Mesenchymal stem cell of the bone marrow (primary cell): ENCODE data around the gene SZRD1.

- CAGE, long polyA plus RNA: no peak
These were observed 1.9 kb downstream of the EFHD2 start for GRCh38 chr1:15411520-15412148.

DNA sequence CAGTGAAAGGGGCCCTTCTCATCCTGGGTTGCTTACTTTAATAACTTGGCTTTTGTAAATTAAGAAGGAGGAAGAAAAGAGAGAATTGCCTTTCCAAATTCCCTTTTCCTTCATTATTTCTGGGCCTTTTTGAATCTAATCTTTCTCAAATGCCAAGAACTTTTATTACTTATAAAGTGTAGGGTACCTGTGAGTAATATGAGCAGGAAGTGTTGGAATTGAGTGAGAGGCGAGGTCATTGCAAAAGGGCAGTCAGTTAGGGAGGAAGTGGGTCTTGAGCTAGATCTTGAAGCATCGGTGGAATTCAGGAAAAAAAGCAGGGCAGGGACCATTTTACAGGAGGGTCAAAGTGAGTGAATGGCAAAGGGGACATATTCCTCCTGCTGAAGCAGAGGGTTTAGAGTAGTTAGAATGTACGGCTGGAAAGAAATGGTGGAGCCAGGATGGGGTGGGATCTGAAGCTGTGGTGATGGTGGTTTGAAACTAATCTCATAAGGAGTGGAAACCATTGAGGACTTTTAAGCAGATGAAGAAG lies 18.8 kb upstream of the RSC1A1 start:
- CAGE, long polyA plus RNA: no peak

GRCh38 chr1:15662707-15663521 lies 3.4 kb downstream of the RSC1A1 start:
- CAGE, long polyA plus RNA: no peak

DNA sequence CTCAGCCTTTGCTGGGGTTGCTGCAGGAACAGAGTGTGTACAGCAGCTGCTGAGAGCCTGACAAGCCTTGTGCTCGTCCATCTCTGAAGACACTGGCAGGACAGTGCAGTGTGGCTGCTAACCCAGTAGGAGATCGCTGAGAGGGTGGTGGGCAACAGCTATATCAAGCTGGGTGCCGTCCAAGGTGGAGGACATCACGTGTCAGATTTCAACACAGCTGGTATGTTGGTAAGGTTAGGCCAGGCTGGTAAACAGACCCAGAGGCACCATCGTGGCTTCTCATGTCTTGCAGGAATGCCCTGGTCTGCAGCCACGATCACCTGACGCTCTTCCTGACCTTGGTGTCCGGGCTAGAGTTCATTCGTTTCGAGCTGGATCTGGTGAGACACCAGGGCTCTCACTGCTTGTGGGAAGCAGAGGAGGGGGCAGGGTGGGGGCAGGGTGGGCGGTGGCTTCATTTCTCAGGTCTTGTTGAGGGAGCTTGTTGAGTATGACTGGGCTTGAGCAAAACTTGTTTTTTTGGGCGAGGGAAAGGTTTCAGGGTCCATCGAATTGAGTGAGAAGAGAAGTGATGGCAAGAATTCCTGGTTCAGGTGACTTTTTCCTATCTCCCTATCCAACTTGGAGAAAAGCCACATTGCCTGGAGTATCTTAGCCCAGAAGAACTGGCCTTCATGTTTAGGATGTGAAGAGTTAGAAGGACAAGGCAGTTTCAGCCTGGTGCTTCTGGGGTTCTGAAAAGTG lies 17.6 kb upstream of the SLC25A34 start:
- CAGE, long polyA plus RNA: no peak

DNA sequence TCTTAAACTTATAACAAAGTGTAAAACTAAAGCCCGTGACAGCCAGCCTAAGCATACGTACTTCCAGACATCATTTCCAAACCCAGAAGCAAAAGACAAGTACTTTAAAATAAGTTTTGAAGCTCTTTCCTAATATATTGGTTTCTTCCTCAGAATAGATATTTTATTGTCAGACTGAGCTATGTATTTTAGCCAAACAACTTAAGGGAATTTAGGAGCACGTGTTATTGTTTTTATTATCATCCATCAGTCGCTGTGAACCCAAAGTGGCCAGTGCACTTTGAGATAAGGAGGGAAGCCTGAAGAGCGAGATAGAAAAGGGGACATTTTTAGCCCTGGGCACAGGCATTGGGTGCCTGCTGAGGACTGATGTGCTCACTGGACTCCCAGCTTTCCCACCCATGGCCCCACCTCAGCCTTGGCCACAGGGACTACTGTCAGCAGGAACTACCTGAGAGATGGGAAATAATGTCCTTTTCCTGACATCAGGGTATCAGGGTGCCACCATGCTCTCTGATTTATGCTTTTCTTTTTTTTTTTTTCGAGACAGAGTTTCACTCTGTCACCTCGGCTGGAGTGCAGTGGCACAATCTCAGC lies 3.1 kb downstream of the FBLIM1 start:
- CAGE, long polyA plus RNA: no peak

DNA sequence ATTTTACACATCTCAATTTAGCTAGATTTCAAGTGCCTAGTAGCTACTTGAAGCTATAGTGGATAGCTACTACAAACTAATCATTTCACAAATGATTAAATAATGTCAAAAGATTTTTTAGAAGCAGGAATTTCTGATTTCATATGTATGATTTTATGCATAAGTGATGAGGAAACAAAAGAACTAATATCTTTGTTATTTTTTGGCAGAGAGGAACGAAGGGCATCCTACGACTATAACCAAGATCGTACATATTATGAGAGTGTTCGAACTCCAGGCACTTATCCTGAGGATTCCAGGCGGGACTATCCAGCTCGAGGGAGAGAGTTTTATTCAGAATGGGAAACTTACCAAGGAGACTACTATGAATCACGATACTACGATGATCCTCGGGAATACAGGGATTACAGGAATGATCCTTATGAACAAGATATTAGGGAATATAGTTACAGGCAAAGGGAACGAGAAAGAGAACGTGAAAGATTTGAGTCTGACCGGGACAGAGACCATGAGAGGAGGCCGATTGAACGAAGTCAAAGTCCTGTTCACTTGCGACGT lies 47.9 kb downstream of the ZBTB17 start:
- CAGE, long polyA plus RNA: no peak

DNA sequence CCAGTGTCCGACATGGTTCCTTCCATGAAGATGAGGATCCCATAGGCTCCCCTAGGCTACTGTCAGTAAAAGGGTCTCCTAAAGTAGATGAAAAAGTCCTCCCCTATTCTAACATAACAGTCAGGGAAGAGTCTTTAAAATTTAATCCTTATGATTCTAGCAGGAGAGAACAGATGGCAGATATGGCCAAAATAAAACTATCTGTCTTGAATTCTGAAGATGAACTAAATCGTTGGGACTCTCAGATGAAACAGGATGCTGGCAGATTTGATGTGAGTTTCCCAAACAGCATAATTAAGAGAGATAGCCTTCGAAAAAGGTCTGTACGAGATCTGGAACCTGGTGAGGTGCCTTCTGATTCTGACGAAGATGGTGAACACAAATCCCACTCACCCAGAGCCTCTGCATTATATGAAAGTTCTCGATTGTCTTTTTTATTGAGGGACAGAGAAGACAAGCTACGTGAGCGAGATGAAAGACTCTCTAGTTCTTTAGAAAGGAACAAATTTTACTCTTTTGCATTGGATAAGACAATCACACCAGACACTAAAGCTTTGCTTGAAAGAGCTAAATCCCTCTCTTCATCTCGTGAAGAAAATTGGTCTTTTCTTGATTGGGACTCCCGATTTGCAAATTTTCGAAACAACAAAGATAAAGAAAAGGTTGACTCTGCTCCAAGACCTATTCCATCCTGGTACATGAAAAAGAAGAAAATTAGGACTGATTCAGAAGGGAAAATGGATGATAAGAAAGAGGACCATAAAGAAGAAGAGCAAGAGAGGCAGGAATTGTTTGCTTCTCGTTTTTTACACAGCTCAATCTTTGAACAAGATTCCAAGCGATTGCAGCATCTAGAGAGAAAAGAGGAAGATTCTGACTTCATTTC lies 45.6 kb downstream of the ZBTB17 start:
- CAGE, long polyA plus RNA: no peak

GRCh38 chr1:15931527-15932587 lies 44.0 kb downstream of the ZBTB17 start:
- CAGE, long polyA plus RNA: no peak

- CAGE, long polyA plus RNA: no peak
These were observed 39.9 kb downstream of the ZBTB17 start for GRCh38 chr1:15935859-15936617.

DNA sequence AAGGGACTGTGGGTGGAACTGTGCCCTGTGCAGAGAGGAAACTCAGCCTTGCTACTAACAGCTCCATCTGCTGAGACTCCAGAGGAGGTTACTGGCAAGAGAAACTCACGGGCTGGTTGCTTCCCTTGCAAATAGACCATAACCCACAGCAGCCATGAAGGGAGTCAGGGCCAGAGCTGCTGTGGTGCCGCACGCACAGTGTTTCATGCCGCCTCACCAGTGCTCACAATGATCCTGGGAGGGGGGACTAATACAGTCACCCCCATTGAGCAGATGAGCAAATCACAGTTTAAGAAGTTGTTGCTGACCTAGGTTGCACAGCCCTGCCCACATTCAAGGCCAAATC lies 13.7 kb downstream of the ZBTB17 start:
- CAGE, long polyA plus RNA: no peak

- CAGE, long polyA plus RNA: no peak
These were observed 2.6 kb upstream of the FAM131C start for GRCh38 chr1:16075928-16076479.

DNA sequence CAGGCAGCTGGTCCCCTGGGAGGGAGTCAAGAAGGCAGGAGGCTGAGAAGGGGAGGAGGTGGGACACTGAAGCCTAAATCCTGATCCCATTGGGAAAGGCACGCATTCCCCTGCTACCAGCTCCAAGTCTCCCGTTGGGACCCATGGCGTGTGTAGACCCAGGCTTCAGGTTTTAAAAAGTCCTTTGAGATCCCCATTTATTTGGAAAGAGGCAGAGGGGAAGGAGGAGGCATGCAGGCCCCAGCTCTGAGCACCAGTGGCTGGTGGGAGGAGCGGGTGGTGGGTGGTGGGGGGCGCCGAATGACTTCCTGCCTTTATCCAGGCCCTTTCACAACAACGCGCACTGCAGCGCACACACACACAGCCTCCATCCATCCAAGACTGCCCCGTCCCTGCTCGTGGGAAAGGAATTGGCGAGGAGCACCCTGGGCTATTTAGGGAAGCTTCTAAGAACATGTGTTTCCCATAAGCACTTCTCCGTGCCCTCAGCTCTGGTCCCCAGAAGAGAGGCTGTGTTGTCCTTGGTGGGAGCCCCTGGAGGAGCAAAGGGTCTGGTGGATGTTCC lies 28.3 kb downstream of the EPHA2 start:
- CAGE, long polyA plus RNA: no peak

DNA sequence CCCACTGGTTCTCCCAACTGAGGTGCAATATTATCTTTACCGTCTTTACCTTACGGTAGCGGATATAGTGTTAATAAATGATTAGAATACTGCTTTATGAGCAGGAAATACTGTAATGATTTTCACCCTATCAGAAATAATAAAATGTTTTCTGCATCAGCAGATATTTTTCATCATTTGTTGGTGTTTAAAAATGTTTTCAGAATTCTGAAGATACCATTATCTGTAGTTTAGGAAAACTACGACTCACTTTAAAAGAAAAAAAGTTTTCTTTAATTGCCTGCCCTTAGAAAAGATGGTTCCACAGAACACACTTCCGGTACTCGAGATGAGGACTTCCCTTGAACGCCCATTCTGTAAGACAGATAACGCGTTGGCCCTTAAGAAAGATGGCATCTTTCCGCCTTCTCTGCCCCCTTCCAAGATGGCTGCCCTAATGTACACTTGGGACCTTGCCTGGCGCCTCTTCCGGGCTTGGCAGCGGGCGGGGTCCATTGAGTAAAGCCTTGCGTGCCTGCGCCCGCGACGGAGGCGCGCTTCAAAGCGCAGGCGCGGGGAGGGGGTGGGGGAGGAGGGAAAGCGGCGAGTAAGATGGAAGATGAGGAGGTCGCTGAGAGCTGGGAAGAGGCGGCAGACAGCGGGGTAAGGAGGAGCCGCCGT lies at the start of gene SZRD1:
Gene SZRD1 (plus strand): TSS at position 576 of the 660 bp plus-strand sequence.
- CAGE, long polyA plus RNA: no peak

GRCh38 chr1:16458655-16459196 lies 18.2 kb downstream of the NECAP2 start:
- CAGE, long polyA plus RNA: no peak

DNA sequence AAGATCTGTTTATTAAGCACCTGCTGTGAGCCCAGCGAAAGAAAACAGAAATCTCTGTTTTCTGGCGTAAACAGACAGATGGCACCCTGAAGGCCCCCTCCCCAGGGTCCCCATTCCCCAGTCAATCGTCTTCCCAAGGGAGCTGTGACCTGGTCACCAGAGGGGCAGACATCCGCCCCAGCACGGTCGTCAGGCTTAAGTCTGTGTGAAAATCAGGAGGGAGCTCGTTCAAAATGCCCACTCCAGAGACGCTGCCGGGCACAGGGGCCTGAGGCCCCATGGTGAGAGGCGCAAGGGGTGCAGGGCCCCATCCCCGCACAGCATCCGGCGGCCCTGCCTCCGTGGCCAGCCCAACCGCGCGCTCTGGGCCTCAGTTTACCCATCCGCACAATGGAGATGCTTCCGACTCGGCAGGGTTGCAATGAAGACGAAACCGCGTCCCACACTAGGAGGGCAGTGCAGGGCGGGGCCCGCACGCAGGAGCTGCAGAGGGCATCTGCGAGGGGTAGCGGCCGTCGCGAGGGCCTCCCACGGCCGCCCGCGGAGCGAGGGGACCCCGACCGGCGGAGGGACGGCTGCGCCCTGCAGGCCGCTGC lies 57.9 kb downstream of the NECAP2 start:
- CAGE, long polyA plus RNA: no peak

- CAGE, long polyA plus RNA: no peak
These were observed 72.8 kb downstream of the NECAP2 start for GRCh38 chr1:16513122-16513948.

- CAGE, long polyA plus RNA: no peak
These were observed 99.9 kb downstream of the NECAP2 start for GRCh38 chr1:16540433-16540720.

DNA sequence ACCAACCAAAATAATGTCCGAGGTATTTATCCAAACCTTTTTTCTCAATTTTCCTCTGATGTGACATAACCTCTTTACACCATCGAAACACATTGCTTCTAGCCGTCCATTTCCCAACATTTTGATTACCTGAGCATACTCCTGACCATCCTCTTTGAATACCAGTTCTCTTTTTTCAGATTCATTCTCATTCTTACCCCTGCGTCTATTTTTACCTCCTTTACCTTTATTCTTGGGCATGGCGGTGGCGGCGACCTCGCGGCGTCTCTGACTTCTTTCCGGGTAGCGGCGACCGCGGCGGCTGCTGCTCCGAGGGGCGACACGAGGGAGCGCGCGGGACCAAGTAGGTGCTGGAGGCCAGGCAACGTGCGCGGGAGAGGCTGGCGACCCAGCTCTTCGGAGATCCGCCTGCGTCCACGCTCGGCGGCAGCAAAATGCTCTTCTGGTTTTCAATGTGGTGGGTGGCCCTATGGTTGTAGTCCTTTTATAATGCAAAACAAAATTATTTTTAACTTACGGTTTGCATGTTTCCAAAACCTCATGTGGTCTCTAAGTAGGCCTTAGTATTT lies 235.8 kb upstream of the CROCC start:
- CAGE, long polyA plus RNA: no peak

DNA sequence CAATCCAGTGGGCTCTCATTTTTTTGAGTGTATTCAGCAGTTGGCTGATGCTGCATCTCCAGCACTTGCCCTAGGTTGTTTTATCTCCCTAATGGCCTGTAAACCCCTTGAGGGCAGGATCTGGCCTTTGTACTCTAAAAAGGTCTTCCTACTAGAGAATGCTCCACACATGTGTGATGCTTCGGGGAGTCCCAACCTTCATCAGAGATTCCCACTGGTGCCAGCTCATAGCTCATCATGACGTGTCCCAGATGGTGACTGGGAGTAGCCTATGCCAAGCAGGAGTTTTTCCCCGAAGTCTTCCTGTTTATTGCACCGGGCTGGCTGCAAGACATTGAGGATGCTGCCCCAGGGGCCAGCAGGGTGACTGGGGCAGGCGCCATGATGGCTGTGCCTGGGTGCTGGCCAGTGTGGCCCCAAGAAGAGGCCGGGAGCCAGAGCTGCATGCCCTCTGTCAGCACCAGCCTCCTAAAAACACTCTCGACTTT lies 157.6 kb upstream of the CROCC start:
- CAGE, long polyA plus RNA: no peak

- CAGE, long polyA plus RNA: no peak
These were observed 149.0 kb upstream of the CROCC start for GRCh38 chr1:16772743-16773100.